ENCODE measurements around a stretch of chr19.

DNA sequence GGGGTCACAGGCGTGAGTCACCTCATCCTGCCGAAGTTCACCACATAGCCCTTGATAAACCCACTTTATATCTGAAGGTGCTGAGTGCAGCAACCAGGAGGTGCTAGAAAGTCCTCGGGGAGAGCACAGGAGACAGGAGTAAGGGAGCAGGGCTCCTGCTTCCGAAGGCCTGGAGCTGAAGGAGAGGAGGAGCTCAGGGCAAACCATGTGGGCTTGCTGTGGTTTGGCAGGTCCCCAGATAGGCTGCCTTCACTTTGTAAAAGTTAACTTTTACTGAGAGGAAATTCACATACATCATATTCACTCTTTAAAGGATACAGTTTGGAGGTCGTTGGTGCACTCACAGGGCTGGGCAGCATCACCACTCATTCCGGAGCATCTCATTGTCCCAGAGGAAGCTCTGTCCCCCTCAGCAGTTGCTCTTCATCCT lies 49.4 kb downstream of the KDM4B start:
- RRBS, result no CpG with 5 or more reads among the region's 6 CpGs

GRCh38 chr19:5052767-5053405 lies 84.0 kb downstream of the KDM4B start:
- RRBS, result 97% methylated on average over 3 of the region's 22 CpGs

DNA sequence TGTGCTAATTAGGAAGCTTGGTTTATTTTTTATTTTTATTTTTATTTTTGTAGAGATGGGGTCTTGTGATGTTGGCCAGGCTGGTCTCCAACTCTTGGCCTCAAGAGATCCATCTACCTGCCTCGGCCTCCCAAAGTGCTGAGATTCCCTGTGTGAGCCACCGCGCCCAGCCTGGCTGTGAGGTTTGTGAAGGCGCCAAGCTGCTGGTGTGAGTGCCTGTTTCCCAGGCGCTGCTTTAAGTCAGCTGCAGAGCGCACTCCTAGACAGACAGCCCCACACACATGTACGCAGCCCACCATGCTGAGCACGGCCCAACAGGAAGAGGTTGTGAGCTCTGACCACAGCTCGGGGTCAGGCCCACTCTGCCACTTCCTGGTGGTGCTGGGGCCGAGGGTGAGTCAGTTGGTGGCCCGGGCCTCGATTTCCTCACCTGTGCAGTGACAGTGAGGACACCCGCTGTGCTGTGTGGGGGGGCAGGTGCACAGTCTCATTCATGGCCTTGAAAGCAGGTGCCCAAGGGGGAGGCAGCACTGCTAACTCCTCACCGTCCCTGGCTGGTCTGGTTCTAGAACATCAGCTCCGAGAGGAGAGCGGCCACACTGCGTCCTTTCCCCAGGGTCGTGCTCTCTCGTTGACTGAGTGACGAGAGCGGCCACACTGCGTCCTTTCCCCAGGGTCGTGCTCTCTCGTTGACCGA lies 106.7 kb downstream of the KDM4B start:
- RRBS, result no CpG with 5 or more reads among the region's 25 CpGs

GRCh38 chr19:5076352-5077195 lies 107.7 kb downstream of the KDM4B start:
- RRBS, result no CpG with 5 or more reads among the region's 51 CpGs

DNA sequence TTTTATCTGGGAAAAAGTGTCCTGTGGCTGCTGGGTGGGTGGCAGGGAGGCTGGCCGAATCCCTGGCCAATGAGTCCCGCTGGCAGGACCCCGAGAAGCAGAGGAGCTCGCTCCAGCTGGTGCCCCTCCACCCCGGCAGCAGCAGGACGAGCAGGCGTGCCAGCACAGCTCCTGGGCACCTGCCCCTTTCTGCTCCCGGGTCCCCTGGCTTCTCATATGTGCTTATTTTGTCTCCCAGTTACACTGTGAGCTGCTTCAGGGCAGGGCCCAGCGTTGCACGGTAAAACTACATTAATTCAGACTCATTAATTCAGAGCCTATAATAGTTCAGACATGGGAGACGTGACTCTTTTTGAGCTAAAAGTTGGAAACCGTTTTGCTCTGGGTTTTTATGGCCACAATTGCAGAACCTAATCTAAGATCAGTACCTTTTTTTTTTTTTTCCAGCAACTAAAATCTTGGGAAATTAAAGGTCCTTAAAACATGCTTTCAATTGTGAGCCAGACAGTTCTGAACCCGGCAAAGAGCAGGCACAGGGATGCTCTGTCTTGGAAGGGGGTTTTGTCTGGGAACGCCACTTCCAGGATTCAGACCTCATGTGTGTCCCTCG lies 135.2 kb downstream of the KDM4B start:
- RRBS, result 93% methylated on average over 4 of the region's 15 CpGs

DNA sequence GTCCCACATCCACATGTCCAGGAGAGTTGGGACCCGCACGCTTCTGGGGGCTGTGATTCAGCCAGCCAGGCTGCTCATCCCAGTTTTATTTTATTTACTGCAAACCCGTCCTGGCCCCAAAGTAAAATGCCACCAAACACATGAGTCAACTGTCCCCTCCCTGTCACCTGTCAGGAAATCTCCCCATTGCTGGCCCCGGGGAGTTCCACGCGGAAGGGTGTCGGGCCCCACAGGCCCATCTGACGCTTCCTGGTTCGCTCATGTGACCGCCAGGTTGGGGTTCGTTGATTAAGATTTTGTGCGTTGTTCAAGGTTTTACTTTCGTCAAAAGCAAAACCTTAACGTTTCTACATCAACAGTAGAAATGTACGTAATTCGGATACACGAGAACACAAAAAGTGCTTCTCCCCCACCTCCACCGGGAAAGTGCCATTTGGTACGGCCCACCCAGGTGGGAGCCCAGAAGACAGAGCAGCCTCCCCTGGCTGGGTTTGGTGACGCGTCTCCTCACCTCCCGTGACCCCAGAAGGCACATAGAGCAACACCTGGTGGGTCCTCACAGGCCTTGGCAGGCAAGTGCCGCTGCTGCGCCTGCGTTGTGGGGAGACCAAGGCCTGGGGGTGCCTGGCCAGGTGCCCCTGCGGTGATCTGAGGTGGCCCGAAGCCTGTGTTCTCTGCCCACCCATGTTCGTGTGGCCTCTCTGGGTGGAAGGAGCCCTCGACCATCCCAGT lies 161.5 kb downstream of the KDM4B start:
- RRBS, result no CpG with 5 or more reads among the region's 29 CpGs

GRCh38 chr19:5152181-5152929 lies 183.4 kb downstream of the KDM4B start:
- RRBS, result no CpG with 5 or more reads among the region's 17 CpGs

GRCh38 chr19:5164577-5165232 lies 175.9 kb downstream of the PTPRS start:
- RRBS, result no CpG with 5 or more reads among the region's 7 CpGs

GRCh38 chr19:5193256-5193908 lies 147.2 kb downstream of the PTPRS start:
- RRBS, result no CpG with 5 or more reads among the region's 12 CpGs

DNA sequence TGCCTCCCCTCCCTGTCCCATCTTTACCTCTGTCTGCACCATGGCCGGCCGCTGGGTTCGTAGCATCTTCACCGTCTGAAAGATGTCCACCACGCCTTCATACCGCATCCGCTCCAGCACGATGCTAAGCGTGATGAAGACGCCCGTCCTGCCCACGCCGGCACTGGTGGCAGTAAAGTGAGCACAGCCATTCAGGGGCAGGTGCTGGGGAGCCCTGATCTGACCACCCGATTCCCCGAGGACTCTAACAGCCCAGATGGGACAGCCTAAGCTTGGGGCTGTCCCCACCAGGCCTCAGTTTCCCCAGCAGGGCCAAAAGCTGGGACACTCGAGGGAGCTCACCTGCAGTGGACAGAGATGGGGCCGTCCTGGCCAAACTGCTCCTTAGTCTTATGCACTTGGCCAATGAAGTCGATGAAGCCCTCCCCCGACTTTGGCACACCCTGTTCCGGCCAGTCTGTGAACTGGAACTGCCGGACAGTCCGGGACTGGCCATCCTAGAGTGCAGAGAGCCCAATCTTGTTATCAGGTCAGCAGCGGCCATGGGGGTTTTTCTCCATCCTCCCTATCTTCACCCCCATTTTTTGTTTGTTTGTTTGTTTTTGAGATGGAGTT lies 132.6 kb downstream of the PTPRS start:
- RRBS, result no CpG with 5 or more reads among the region's 23 CpGs

GRCh38 chr19:5219744-5220168 lies 120.9 kb downstream of the PTPRS start:
- RRBS, result no CpG with 5 or more reads among the region's 23 CpGs

- RRBS, result 90% methylated on average over 4 of the region's 63 CpGs
Observed at GRCh38 chr19:5229308-5229906, 111.2 kb downstream of the PTPRS start.

DNA sequence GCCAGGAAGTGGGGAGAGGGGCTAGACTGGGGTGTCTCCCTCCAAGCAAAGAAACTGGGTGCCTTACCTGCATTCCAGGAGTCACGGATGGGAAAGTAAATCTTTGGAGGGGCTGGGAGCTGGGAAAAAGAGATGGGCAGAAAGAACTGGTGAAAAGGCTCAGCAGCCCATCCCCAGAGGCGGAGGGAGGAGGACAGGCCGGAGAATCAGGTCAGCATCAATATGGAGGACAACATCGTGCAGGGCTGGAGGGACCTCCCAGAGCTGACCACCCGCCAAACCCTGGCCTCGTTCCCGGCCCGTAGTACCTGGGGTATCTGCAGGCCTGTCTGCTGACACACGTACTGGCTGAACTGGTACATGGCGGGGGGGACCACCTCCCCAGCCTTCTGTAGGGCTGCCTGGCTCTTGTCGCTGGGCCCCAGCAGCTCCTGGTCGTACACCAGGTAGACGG lies 1.0 kb downstream of the MICOS13 start:
- RRBS, result 46% methylated on average over 1 of the region's 13 CpGs

- RRBS, result no CpG with 5 or more reads among the region's 37 CpGs
Observed at GRCh38 chr19:5707590-5708683, 12.0 kb downstream of the LONP1 start.

DNA sequence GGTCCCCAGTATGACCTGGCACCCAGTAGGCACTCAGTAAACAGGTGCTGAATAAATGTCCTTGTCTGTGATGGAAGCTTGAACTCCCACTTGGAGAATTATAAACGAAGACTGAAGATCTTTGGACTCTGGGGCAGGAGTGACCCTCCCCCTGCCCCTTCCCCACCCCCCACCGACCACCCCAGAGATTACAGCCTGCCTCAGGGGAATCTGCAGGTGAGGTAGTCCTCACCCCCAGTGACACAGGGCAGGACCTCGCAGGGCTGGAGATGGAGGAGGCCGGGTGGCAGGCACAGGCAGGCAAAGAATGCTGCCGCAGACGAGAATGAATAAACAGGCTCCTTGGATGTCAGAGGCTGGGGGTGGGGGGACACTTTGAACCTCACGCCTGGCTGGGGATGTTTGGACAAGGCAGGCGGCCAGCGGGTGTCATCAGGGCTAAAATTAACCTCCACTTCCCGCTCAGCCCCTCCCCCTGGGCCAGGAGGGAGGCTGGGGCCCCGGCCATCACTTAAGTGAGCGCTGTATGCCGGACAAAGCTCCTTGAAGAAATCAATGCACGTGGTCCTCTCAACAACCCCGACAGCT lies 10.1 kb upstream of the FUT5 start:
- RRBS, result no CpG with 5 or more reads among the region's 15 CpGs

DNA sequence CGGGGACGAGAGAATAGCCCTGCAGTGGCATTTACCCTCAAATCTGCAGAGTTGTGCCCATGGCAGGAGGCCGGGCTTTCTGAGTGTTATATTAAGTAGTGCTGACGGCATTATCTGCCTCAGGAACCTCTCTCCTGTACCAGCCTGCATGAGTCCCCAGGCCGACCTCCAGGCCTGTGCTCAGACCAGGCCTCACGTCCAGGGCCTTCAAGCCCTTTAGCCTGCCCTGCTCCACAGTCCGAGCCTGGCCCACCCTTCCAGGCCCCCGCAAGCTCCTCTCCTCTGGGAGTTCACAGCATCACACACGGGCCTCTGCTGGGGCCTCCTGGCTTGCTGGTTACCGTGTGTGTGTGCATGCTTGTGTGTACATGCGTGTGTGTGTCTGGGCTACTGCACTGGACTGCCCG lies 26.8 kb downstream of the CAPS start:
- RRBS, result no CpG with 5 or more reads among the region's 12 CpGs

GRCh38 chr19:5961481-5961834 lies 16.5 kb downstream of the RANBP3 start:
- RRBS, result no CpG with 5 or more reads among the region's 7 CpGs

- RRBS, result no CpG with 5 or more reads among the region's 12 CpGs
Observed at GRCh38 chr19:5966056-5966775, 11.7 kb downstream of the RANBP3 start.

- RRBS, result no CpG with 5 or more reads among the region's 19 CpGs
Observed at GRCh38 chr19:5968375-5969441, 9.2 kb downstream of the RANBP3 start.

DNA sequence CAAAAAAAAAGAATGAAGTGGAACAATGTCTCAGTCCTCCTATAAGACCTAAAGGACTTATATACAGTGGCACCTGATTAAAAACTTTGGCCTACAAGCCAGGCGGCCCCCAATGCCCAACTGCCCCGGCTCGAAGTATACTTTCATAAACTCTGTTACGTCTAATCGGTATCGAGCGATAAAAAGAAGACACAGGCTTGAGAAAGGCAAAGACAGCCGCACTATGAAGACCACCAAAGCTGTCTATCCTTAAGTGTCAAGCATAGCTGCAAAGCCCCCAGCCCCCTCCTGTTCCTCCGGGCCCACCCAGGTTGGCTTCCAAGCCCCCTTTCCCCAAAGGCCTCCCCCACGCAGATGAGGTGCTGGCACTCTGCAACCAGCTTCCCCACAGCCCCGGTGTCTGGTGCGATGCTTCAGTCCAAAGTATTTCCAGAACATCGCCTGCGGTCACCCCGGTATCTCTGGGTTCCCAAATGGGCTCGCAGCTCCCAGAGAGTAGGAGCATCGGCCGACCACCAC lies 20.4 kb upstream of the RANBP3 start:
- RRBS, result 96% methylated on average over 6 of the region's 18 CpGs

All from AG09309 (cell line).